Psoas muscle (tissue), 2 donors: ENCODE measurements around a stretch of chr10.

DNA sequence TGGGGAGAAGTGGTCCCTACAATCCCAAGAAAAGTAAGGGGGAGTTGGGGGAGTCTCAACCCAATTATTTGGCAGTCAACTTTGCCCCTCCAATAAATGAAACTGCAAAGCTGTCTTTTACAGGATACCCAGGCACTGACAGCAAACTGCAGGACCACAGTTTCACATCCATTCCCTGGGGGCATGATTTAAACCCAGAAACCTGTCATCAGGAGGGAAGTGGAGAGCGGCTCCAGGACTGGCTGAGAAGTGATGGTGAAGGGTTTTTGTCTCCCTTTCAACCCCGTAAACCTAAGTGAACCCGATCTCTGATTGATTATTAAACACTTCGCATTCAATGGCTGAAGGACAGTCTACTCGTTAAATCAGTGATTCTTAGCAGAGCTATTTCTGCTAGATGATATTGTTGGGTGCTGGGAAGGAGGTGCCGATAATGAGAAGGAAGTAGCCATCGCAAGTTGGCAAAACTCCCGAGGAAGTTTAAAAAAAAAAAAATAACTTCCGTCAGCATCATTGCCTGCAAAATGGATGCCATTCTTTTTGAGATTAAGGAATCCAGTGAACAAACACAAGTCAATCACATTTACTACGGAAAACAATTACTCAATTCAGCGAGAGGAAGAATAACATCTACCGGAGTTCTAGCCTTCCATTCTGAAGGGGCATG lies 74.2 kb upstream of the SFMBT2 start:
- PRO-cap, 2 experiments = no peak in any of the 2 experiments

DNA sequence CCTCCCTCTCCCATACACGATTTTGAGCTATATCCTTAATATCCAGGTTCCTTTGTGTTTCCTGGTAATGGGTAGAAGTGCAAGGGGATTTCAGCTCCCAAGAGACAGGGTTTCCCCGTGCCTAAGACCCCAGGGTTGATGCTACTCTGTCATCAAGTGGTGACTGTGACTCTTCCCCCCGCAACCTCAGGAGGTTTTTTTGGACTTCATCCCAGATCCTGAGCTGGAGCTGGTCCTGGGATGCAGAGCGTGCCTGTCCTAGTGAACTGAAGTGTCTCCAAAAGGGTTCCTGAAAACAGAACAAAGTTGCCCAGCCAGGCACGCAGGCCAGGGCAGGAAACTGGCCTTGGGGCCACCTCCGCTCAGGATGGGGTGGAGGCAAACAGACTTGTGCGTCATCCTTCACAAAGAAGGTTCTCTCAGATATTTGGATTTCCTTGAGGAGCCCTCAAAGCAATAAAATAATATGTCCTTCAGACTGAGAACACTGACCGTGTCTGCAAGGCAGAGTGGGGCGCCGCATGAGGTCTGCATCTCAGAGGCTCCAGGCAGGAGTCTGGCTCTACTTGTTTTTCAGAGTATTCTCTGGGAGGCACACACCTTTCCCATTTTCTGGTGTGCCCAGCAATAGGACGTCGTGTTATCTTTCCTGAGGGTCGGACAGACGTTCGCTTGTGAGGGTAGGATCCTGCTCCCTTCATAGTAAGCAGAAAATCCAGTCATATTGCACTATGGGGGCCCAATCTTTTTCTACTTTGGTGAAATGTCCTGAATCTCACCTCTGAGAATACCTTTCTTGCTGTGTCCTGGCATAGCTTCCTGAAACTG lies 118.8 kb downstream of the ITIH5 start:
- PRO-cap, 2 experiments = no peak in any of the 2 experiments

DNA sequence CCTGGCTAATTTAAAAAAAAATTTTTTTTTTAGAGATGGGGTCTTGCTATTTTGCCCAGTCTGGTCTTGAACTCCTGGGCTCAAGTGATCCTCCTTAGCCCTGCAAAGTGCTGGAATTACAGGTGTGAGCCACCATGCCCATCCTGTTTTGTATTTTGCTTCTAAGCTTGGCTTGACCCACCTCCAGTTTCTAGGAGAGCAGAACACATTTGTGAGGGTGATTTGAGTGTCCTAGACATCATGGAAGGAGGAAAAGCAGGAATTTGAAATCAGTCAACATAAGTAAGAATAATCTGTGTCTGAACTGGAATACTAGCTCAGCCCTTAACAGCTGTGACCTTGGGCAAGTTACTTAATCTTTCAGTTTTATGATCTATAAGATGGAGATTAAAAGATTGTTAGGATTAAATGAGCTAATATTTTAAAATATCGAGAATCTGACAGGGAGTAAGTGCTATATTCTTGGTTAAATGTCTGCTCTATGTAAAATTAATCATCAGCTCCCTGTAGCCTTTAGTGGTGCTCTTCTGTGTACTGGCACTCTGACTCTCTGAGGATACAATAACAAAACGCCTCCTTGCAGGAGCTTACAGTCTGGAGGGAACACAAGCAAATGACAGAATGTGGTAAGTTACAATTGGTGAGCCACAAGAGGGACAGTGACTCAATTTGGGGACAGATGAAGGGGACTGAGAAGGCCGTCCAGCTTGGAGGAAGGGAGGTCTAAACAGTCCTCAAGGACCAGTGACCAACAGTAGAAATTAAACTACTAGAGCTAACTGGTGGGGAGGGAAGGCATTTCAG lies 9.1 kb upstream of the TAF3 start:
- PRO-cap, 2 experiments = no peak in any of the 2 experiments

- PRO-cap, 2 experiments = peak in 1 of 2 experiments; most common minus-strand start chr10:8057098 (in 1)
Observed at GRCh38 chr10:8056784-8057525, 2.5 kb downstream of the GATA3 start.

DNA sequence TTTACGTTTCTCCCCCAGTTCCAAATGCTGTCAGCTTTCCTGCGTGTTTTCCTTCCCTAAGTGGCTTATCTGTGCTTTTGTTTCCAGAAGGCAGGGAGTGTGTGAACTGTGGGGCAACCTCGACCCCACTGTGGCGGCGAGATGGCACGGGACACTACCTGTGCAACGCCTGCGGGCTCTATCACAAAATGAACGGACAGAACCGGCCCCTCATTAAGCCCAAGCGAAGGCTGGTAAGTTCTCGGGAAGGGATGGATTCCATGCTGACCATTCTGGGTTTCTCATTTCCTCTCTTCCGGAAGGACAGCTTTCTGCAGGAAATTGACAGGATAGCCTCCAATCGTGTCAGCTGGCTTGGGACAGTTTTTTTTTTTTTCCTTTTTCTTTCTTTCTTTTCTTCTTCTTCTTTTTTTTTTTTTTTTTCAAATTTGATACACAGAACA lies 9.4 kb downstream of the GATA3 start:
- PRO-cap, 2 experiments = no peak in any of the 2 experiments

GRCh38 chr10:8070394-8070903 lies 16.0 kb downstream of the GATA3 start:
- PRO-cap, 2 experiments = no peak in any of the 2 experiments

DNA sequence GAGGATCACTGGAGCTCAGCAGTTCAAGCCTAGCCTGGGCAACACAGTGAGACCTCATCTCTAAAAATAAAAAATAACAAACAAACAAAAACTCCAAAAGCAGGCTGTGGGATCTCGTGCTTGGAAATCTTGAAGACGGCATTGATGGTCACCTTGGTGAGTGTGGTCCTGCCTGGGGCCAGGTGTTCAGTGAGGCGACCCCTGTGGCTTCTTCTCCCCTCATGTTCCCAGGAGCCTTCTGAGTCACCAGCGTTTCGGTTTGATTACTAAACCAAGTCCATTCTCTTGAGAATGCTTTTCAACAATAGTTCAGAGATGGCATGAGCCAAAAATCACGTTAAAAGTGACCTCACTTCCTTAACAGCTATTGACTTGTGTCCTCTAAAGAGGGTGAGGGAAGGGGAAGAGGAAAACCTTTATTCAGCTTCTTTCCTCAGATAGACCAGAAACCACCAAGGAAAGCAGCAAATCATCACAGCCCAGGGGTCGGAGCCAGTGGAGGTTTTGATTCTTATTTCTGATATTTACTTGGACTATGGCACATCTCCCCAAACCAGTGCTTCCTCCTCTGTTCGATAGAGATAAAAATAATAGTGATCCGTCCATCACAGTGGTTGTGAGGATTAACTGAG lies 315.2 kb downstream of the GATA3 start:
- PRO-cap, 2 experiments = peak in 1 of 2 experiments; most common plus-strand start position 436 of the sequence (in 1)

DNA sequence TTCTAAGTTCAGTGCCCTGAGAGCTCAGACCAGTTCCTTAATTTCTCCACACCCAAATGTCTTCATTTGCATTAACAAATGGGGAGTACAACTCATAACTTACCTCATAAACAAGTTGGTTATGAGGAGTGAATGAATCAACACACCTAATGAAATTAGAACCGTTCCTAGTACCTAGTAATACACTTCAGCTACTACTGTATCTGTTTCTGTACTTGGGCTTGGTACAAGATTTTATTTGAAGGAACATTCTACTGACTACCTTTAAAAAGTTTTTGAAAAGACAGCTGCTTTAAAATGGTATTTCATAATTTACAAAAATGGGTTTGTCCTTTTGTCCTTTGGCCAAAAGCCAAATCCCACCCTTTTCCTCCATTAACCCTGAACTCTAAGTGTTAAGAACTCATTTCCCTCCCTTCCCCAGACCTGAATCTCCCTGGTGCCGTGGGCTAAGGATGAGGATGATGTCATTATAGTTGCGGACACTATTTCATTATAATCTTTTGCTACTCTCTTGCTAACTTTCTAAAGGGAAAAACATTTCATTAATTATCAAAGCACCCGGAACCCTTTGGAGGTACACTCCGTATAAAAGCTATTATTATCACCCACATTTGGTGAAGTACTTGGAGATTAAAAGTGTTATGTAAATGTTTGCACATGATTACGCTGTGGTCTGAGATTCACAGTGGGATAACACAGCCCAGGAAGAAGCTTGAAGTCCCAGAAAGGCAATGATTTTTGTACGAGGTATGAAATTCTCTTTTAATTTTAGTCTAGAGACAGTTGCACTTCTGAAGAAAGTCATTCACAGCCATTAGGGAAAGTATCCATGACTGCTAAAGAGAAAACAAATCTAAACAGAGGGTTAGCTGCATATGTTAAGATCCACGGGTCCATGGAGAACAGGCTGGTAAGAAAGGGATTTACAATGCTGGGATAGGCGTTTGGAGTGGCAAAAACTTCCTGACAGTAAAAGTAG lies 221.2 kb upstream of the CELF2 start:
- PRO-cap, 2 experiments = no peak in any of the 2 experiments

DNA sequence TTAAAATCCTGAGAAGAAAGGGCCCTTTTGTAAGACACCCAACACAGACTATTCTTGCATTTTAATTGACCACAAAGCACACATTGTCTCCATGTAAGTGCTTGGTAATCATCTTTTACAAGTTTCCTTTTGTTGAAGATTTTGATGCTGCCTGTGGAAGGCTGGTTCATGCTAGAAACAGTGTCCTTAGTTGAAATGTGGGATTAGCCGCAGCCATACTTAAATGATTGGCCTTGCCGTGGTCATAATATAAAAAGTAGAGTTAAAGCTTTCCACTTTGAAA lies 32.3 kb upstream of the CELF2 start:
- PRO-cap, 2 experiments = no peak in any of the 2 experiments

DNA sequence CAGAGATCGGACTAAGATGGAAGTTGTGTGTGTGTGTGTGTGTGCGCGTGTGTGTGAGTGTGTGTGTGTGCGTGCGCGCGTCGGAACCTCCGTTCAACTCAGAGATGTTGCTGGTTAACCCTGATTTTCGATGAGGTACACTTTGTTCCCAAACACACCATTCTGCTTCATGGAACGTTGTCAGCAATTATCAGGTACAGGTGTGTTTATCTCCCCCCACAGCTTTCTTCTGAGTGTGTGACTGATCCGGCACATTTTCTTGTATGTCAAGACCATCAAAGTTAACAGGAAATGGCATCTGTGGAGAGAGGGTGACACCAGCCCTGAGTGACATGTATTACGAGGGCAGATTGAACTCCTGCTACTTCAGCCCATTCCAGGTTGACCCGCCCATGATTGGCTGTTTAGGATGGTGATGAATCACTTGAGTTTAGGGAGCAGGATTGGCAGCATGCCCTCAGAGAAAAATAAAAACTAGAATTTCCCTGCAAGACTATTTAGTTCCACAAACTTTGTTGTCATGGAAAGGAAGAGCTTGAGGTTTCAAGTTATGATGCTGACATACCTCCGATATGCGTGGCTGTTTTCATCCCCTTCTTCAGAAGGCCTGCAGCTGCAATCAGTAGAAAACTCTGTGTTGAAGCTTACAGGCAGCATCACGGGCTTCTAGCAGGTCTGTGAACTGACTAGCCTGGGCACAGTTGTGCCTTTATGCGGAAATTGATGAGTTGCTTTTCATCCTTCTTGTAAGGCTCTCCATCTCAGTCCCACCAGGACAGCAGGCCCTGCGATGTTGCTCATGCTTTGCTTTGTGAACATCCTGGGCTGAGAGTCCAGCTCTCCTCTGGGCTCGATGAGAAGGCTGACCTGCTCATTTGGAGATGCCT lies 8.1 kb upstream of the CELF2 start:
- PRO-cap, 2 experiments = no peak in any of the 2 experiments

DNA sequence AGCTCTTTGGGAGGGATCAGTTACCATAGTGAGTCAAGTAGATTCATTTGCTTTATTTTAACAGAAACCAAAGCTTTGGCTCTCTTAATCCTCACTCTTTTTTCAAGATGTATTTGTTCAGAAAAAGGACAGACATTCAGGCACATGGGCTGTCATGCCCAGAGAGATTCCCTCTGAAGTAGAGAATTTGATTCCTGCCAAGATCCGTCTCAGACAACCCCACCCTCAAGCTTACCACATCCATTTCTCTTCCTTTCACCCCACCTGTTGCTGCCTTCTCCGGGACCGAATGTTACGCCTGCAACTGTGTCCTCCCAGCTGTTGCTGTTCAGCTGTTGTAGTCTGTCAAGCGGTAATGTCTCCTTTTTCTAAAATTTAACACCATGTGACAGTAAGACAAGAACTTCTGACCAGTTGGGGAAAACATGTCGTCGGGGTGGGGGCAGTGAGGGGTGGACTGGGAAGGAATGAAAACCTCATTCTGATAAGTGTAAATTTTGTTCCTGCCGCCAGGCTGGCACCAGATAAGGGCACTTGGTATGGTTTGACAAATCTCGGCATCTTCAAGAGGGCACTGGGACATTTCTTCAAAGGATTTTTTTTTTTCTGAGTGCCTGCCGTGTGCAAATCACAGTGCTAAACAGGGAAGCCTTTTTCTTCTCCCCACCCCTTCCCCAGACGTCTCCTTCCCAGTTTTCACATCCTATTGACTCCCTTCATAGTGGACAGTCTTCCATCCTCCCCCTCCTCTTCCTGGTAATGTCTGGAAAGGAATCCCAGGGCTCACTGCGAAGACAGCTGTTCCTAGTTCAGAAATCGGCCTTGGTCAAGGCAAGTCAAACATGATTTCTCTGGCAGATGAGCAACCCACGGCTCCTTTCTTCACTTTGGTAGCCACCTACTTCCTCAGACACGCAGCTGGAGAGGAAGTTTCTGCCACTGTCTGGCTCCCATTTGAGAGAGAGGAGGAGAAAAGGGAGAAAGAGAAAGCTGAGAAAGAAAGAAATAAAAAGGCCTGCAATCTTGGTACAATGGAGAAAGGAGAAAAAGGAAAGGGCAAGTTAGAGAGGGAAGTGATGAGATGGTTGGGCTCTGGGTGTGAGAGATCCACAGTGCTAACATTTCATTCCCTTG lies 5.0 kb upstream of the CELF2 start:
- PRO-cap, 2 experiments = peak in 1 of 2 experiments; most common plus-strand start position 413 of the sequence (in 1); most common minus-strand start position 752 of the sequence (in 1)

GRCh38 chr10:11147893-11148257 lies 130.2 kb downstream of the CELF2 start:
- PRO-cap, 2 experiments = no peak in any of the 2 experiments

- PRO-cap, 2 experiments = no peak in any of the 2 experiments
Observed at GRCh38 chr10:11175505-11176310, 158.0 kb downstream of the CELF2 start.

DNA sequence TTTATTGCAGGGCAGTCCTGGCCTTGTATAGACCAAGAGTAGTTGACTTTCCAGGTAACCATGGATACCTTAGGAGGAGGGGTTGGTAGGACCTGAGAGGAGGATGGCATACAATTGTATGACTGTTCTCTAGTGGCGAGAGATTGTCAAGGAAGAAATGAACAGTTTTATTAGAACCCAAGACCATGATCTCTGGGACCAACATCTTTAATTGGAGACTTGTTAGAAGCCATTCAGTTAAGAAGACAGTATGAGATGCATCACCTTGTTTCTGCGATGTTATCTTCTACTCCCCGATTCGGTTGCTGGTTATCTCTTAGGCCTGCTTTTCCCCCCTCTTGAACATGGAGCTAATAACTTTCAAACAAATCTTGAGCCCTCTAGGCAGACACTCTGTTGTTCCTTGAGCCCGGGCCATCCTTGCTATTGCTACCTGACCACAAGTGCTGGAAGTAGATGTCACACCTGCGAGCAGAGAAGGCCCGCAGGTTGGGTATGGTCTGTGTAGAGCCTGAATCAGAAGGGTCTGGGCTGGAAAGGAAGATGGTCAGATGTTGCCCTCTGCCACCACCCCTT lies 181.4 kb downstream of the CELF2 start:
- PRO-cap, 2 experiments = no peak in any of the 2 experiments

GRCh38 chr10:11208917-11210217 lies 191.7 kb downstream of the CELF2 start:
- PRO-cap, 2 experiments = no peak in any of the 2 experiments

DNA sequence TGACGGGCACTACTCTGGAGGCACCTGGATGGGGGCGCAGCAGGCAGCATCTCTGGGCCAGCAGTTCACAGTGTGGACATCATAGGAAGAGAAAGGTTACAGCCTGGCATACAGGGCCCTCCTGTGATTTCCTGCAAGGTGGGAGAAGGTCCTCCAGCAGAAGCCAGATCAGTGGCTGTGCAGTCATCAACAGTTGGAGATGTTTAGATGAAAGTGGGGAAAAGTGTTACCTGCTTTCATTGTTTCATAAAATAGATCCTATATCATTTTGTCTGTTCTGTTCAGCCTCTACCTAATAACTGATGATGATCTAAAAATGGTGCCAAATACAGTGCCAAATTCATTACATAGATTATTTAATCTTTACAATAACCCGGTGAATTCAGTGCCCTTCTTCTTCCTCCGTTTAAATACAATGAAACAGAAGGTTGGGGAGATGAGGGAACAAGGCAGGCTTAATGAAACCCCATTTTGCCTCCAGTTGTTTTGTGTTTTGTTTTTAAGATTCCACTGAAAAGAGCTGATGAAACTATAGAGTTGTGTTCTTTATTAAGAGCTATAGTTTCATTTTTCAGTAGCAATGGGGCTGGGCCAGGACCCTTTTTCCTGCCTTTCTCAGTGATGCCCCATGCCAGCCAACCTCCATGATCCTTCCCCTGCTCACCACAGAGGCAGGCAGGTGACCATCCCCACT lies 289.7 kb downstream of the CELF2 start:
- PRO-cap, 2 experiments = no peak in any of the 2 experiments

GRCh38 chr10:11538817-11539983 lies 72.2 kb downstream of the USP6NL start:
- PRO-cap, 2 experiments = no peak in any of the 2 experiments

GRCh38 chr10:11573370-11574163 lies 37.9 kb downstream of the USP6NL start:
- PRO-cap, 2 experiments = no peak in any of the 2 experiments

- PRO-cap, 2 experiments = no peak in any of the 2 experiments
Observed at GRCh38 chr10:11625078-11625465, 13.6 kb upstream of the USP6NL start.

GRCh38 chr10:11684027-11684629 lies 58.1 kb upstream of the ECHDC3 start:
- PRO-cap, 2 experiments = no peak in any of the 2 experiments